Ishikawa (cell line): Measurements from ENCODE around the genes IFT80, SMC4, SLITRK3 and LRRC34.

DNA sequence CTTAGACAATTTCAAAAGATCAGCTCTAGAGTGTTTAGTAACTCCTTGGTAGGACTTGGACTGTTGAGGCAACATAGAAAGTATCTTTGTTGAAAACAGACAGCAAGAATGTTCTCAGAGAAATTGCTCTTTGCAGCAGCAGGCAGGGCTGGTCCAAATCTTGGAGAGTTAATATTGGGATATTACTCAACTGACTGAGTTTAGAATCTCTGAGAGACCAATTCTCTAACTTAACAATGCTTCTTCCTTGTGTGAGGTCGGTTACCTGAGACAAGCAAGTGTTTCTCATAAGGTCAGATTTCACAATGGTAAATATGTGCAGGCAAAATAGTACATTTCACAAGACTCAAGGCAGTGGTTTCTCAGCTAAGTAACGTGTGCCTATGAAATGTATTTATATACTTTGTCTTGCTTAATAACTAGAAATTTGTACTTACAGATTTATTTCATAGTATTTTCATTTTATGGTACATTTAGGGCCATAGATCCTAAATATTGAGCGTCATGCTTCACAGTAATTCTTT lies 384.3 kb upstream of the C3orf80 start:
- RRBS, result no CpG with 5 or more reads among the region's 3 CpGs

DNA sequence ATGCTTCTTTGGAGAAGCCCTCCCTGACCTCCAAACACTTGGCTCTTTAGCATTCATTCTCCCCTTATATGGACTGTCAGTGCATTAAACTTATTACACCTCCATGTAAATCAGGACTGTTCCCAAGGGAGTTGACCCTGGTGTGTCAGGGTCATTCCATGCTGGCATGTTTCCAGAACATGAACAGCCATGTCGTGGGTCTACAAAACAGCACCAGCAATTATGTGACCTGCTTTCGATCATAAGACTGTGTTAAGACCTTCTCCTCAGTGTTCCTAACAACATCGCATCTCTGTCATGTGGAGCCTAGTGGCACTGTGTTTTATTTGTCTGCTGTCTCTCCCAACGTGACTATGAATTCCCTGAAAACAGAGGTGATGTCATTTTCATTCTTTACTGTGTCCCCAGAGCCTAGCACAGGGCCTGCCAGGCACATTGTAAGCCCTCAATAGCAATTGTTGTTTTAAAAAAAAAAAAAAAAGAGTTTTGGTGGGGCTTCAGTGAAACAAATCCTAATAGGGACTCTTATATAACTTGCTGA lies 330.9 kb upstream of the C3orf80 start:
- RRBS, result no CpG with 5 or more reads among the region's 4 CpGs

GRCh38 chr3:160180443-160180870 lies 44.8 kb upstream of the C3orf80 start:
- RRBS, result no CpG with 5 or more reads among the region's 7 CpGs

- RRBS, result no CpG with 5 or more reads among the region's 24 CpGs
Observed at GRCh38 chr3:160398938-160399395, at the start of gene IFT80. Gene IFT80, minus strand, starts transcription at chr3:160399225.

DNA sequence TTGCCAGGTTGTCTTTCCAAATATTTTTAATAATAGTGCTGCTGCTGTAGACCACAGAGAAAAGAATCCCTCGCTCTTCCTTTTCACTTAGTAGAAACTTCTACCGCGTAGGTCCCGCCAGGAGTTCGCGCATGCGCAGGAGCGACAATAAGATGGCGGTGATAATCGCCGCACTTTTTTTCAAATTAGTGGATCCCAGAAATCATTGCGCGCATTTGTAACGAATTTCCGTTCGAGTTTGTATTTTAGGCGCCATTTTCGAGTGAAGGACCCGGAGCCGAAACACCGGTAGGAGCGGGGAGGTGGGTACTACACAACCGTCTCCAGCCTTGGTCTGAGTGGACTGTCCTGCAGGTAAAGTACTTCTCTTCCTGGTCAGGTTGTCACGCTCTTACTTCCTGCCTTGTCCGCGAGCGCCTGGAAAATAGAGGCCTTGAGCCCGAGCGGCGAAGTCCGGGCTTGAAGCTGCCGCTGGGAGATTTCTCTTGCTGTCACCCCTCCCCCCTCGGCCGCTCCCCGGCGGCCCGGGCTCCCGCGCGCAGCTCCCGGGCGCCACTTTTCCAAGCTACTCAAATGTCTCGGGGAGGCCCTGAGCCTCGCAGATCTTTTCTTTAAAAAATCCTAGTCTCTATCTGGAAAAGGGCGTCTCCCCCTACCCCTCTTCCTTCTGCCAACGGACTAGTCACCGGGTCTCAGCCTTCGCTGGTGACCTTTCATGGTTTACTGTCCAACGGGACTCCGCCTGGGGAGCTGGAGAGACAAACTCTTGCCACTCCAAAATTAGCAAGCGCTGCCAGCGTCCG lies at the start of gene SMC4:
SMC4 (plus strand) TSS at position 255 of the 803 bp plus-strand sequence.
- RRBS, result 1% methylated on average over 10 of the region's 53 CpGs

GRCh38 chr3:160618393-160618833 lies 53.0 kb upstream of the KPNA4 start:
- RRBS, result no CpG with 5 or more reads among the region's 4 CpGs

- RRBS, result 95% methylated on average over 29 of the region's 52 CpGs
Observed at GRCh38 chr3:161372315-161373149, 1.2 kb upstream of the SPTSSB start.

DNA sequence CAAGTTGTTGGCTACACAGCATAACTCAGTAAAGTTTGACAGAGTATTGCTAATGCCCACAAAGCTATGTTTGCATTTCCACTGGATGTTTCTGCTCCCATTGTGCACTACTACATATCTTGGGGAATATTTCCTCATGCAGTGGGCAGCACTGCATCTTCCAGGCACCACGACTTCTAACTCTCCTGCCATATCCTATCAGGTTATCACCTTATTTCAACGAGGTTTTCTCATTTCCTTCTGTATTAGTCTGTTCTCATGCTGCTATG lies 789.1 kb downstream of the SI start:
- RRBS, result no CpG with 5 or more reads among the region's 2 CpGs

GRCh38 chr3:165195664-165196520 lies at the start of gene SLITRK3:
Gene SLITRK3, minus strand, starts transcription at chr3:165196384.
- RRBS, result no CpG with 5 or more reads among the region's 41 CpGs

DNA sequence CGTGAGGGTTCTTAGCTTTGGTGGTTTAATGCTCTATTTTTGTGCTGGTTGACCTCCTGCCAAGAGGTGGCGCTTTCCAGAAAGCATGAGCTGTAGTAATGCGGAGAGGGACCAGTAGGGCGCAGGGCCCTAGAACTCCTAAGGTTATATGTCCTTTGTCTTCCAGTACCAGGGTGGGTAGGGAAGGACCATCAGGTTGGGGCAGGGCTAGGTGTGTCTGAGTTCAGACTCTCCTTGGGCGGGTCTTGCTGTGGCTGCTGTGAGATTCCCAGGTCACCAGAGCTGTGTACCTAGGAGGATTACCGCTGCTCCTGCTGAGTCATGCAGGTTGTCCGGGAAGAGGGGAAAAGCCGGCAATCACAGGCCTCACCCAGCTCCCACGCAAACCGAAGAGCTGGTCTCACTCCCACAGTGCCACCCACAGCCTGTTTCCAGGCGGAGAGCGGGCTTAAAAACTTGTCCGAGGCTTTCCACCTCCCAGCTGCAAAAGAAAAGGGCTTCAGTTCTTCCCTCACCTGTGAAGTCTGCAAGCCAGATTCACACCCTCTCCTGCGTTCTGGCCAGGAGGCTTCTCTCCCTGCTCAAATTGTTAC lies 37.5 kb upstream of the BCHE start:
- RRBS, result no CpG with 5 or more reads among the region's 14 CpGs

GRCh38 chr3:168249419-168250476 lies 154.0 kb upstream of the GOLIM4 start:
- RRBS, result 2% methylated on average over 44 of the region's 102 CpGs

GRCh38 chr3:168859179-168859661 lies 763.5 kb upstream of the GOLIM4 start:
- RRBS, result no CpG with 5 or more reads among the region's 4 CpGs

DNA sequence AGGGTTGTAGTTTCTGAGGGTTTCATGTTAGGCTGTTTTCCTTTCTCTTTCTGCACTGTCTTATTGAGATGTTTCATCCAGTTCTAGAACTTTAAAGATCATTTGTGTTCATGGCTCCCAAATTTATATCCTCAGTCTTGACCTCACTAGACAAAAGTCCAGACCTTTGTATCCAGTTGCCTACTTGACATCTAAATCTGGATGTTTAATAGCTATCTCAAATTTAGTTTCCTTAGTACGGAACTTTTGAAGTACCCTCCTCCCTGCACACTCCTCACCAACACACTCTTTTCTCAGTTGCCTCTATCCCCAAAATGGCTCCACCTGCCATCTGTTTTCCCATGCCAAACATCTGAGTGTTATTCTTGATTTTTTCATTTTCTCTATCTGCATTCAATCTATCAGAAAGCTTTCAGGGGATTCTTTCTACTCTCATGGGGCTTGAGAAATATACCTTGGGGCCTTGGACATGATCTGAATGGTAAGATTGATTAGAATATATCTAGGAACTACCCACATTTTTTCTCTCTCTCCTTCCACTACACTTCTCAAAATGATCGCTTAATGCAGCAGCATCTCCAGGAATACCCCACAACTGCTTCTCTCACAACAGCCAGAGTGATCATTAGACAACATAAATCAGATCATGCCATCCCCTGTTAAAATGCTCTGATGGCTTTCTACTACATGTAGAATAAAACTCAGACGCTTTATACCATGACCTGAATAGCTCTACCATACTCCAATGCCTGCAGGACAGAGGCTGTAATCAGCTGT lies 451.7 kb downstream of the MECOM start:
- RRBS, result no CpG with 5 or more reads among the region's 3 CpGs

- RRBS, result no CpG with 5 or more reads among the region's 5 CpGs
Observed at GRCh38 chr3:169272457-169273046, 391.0 kb downstream of the MECOM start.

DNA sequence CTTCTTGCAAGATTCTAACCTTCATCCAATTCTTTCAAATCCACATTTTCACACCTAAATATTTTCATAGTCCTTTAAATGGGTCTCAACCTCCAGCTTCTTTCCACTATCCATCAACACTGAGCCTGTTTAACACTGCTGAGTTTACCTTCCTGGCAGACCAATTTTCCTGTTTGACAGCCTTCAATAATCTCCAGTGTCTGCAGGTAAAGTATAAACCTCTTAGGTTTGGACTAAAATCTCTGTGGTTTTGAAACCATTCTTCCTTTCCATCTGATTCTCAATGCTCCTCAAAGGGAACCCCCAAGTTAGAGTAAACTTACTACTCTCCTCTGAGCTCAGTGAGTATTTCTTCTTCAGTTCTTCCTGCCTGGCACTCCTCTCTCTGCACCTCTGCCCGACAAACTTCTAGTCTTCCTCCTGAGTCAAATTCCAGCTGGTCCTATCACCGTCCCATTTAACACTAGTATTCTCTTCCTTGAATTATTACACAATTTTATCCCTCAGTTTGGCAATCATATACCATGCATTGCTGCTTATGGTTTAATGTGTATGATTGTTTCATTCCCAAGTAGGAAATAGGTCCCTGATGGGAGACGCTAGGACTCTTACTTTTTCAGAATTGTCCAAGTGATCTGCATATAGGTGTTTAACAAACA lies 279.9 kb downstream of the MECOM start:
- RRBS, result no CpG with 5 or more reads among the region's 3 CpGs

- RRBS, result no CpG with 5 or more reads among the region's 2 CpGs
Observed at GRCh38 chr3:169539927-169540821, 123.3 kb downstream of the MECOM start.

GRCh38 chr3:169659049-169659600 lies 4.4 kb downstream of the MECOM start:
- RRBS, result 12% methylated on average over 2 of the region's 9 CpGs

DNA sequence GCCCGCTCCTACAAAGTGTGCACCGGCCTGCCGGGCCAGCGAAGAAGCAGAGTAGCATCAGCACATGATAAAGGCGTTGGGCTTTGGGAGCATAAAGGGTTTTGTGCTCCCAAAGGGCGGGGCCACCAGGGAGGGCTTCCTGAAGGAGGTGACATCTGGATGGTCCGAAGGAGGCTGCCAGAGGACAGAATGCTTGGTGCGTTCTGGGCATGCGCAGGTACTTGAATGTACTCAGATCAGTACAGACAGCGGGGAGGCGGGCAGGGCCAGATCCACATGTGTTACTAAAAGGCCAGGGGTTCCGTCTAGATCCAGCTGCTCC lies at the start of gene LRRC34:
LRRC34 (minus strand) TSS at position 75 of the 322 bp plus-strand sequence.
- RRBS, result no CpG with 5 or more reads among the region's 12 CpGs

DNA sequence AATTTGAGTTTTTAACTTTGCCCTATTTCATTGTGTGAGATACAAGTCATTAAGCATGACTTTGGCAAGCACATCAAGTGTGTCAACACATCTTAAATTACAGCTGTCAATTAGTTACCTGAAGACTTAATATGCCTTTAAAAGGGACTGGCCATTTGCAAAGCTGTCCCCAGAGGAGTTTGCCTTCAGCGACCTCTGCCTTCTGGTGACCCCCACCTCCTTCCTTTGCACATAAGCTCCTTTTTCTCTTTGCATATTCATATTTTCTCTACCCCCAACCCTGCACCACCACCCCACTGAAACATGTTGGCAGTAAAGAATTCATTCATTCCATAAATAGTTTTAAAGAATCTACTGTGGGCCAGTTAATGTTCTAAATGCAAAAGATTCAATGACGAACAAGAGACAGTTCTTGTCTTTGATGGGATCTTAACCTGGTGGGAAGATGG lies 342 bp upstream of the LRRC31 start:
- RRBS, result no CpG with 5 or more reads among the region's 2 CpGs

DNA sequence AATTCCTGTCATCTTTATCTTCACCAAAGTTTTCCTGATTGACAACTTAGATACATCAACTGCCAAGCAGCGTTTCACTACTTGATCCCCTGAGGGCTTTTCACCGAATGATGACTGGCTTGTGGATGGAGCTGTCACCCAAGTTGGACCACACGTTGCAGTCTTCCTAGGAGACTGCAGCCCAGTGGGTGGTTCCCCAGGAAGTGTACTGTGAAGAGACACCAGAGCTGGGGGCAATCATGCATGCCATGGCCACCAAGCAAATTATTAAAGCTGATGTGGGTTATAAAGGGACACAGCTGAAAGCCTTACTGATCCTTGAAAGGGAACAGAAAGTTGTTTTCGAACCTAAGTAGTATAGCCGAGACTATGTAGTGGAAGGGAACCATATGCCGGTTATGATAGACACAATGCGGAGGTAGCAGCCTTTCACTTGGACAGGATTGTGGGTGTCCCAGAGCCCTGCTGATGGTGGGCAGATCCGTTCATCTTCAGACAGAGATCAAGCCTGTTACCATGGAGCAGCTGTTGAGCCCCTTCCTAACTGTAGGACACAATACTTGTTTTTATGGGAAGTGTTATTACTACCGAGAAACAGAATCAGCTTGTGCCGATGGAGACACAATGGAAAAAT lies 20.8 kb downstream of the SAMD7 start:
- RRBS, result no CpG with 5 or more reads among the region's 10 CpGs